Epithelial cell of proximal tubule (primary cell): ENCODE data around the genes AKR1A1, POMGNT1 and RAD54L.

- RAMPAGE, long total RNA = no peak
- RRBS = no CpG with 5 or more reads among the region's 4 CpGs
These were observed 22.2 kb downstream of the ARMH1 start for GRCh38 chr1:44696696-44697147.

- RAMPAGE, long total RNA = no peak
- RRBS = 93% methylated on average over 14 of the region's 29 CpGs
These were observed 823 bp downstream of the DYNLT4 start for GRCh38 chr1:44806329-44806726.

GRCh38 chr1:45205407-45206233, 785 bp downstream of the ZSWIM5 start:
- RAMPAGE, long total RNA = no peak
- RRBS = under 1% methylated on average over 22 of the region's 75 CpGs

GRCh38 chr1:45393815-45394423, 53.9 kb downstream of the TOE1 start:
- RAMPAGE, long total RNA = no peak
- RRBS = no CpG with 5 or more reads among the region's 5 CpGs

- RAMPAGE, long total RNA = no peak
- RRBS = no CpG with 5 or more reads among the region's 4 CpGs
These were observed 63.3 kb downstream of the TOE1 start for GRCh38 chr1:45403220-45403692.

DNA sequence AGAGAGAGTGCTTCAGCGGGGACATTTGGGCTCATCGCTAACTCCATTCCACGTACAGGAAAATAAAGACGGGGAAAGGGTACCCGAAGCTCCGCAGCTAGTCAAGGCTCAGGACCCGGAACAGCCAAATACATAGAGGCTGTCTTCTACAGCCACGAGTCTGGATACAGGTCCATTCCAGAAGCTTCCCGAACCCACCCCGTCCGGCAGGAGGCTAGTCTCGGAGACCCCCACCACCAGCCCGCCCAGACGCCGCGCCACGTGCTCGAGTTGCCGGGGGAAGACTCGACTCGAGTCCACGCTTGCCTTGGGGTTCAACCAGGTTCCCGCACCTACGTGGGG, 410 bp downstream of the PRDX1 start:
- RAMPAGE, long total RNA = no peak
- RRBS = under 1% methylated on average over 15 of the region's 24 CpGs

DNA sequence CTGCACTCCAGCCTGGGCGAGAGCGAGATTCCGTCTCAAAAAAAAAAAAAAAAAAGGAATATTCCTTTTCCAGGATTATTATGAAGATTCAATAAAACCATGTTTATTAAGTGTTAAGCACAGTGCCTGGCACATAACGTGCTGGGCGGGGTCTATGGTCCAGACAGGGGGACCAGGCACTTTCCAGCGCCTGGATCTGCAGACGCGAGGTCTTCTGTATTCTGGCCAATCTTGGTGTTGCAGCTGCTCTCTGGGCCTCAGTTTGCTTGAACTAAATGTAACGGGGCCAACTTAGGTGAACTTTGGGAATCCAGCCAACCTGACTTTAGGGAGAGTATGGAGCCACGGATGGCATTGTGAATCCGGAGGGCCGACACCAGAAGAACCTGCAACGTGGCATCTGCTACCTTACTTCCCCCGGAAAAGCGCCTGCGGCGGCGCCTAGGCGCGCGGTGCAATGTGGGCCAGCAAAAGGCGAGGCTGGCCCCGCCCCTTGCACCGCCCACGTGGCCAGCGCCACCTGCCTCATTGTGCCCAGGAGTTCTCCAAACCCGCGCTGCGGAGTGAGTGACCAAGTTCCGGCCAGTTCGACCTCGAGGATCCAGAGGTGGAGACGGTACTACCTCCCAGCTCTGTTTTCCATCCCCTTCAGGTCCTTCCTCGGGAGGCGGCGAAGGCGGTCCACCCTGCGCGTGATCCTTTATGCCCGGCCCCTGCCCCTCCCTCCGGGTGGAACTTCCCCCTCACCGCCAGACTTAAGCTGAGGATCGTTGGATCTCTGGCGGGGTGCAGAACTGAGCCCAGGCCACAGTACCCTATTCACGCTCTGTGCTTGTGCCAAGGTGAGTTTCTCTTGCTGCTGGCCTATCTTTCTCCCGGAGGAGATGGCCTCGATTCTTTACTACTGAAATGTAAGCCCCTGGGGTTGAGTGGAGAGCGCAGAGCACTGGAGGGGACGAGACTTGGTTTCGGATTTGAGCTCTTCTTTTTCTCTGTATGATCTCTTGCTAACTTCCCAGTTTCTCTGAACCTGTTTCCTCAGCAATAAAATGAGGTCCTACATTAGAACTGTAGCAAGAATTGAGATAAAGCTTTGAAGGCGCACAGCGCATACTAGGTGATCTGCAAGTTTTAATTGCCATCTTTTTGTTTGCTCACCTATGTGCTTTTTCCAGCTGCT, at the start of gene AKR1A1:
AKR1A1 (plus strand) TSS at position 513 of the 1,180 bp plus-strand sequence.
- RAMPAGE, long total RNA = start-site peak on the plus strand centred at position 502 of the sequence, 39 bp wide, 63 and 12 reads in 2 replicates; start-site peak on the plus strand centred at position 751 of the sequence, 25 bp wide, 26 and 70 reads in 2 replicates
- RRBS = 1% methylated on average over 4 of the region's 52 CpGs

DNA sequence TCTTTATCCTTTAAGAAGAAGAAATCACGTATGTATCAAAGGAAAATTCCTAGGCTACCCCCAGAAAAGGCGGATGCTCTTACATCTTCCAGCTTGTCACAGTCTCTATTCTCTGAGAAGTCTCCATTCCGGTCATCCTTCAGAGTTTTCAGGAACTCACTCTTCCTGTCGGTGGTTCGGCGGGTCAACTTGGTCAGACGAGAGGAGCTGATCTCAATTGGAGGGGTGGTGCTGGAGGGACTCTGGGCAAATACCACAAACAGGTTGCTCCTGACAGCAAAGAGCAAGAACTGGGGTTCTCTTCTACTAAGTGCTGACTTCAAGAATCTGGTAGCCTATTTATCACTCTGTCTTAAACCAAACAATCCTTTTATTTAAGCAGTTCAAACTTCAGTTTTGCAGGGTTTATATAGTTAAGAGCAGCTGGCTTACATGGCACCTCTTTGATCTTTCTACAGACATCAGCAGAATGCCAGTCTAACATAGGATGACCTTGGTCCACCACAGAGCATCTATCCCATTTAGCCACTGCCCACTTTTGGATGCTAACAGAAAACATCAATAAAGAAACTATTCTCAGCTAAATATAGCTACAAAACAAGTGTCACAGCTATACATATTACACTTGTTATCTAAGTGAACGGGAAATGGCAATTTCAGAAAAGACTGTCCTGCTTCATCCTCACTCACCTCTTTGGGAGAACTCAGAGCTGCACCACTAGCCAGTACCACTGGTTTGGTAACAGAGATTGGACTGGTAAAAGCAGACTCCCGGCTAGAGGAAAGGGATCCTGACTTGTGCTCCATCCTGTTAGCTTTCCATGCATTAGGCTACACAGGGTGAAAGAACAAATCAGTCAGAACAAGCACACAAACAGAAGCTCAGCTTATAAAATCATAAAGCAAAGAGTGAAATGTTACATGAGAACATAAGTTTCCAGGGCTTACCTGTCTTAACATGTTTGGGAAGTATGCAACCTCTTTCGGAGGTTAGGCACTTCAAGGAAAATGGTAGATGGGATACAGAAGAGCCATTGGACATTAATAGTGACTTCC, 9.9 kb upstream of the CCDC17 start:
- RAMPAGE, long total RNA = no peak
- RRBS = no CpG with 5 or more reads among the region's 10 CpGs

GRCh38 chr1:45643766-45644481, 20.1 kb upstream of the CCDC17 start:
- RAMPAGE, long total RNA = no peak
- RRBS = no CpG with 5 or more reads among the region's 2 CpGs

GRCh38 chr1:45647146-45647804, 23.4 kb upstream of the CCDC17 start:
- RAMPAGE, long total RNA = no peak
- RRBS = no CpG with 5 or more reads among the region's 11 CpGs

- RAMPAGE, long total RNA = start-site peak on the minus strand at chr1:45687061-45687122, 72 and 72 reads in 2 replicates
- RRBS = 1% methylated on average over 22 of the region's 55 CpGs
These were observed 822 bp upstream of the GPBP1L1 start for GRCh38 chr1:45686819-45687891.

DNA sequence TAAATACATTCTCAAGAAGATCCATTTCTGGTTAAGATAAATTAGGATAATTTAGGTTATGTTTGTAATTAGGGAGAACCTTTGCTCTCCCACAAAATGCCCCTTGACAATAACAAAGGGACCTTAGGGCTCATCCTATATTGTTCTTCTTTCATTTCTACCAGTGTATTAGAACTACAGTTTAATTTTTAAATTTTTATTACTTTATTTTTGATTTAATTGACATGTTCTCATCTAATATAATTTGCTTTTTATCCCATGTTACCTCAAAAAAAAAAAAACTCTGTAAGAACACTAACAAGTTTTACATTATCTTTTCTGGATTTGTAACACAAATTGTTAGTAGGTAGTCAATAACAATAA, 14.0 kb downstream of the TMEM69 start:
- RAMPAGE, long total RNA = no peak

GRCh38 chr1:45739993-45740212, 10.6 kb downstream of the IPP start:
- RAMPAGE, long total RNA = no peak
- RRBS = no CpG with 5 or more reads among the region's 2 CpGs

DNA sequence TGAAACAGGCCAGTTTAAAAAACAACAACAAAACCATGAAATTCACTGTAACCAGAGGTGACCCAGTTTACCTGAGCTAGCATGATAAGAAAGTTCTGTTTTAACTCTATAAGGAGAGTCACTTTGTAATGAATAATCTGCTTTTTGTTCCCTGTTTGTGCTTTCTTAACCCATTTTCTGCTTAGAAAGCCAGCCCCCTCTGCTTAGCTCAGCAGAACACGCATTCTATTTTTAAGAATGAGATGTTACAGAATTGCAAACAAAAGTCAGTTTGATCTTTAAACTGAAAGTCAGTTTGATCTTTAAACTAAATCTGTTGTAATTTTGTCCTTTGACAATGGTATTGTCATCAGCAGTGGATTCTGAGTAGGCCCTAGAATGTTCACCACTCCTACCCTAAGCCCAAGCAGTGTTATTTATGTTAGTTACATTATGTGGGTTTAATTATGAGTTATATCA, 68.0 kb downstream of the MAST2 start:
- RAMPAGE, long total RNA = no peak
- RRBS = no CpG with 5 or more reads among the region's 1 CpG

GRCh38 chr1:45972432-45973033, 159.9 kb downstream of the PIK3R3 start:
- RAMPAGE, long total RNA = no peak
- RRBS = no CpG with 5 or more reads among the region's 4 CpGs

DNA sequence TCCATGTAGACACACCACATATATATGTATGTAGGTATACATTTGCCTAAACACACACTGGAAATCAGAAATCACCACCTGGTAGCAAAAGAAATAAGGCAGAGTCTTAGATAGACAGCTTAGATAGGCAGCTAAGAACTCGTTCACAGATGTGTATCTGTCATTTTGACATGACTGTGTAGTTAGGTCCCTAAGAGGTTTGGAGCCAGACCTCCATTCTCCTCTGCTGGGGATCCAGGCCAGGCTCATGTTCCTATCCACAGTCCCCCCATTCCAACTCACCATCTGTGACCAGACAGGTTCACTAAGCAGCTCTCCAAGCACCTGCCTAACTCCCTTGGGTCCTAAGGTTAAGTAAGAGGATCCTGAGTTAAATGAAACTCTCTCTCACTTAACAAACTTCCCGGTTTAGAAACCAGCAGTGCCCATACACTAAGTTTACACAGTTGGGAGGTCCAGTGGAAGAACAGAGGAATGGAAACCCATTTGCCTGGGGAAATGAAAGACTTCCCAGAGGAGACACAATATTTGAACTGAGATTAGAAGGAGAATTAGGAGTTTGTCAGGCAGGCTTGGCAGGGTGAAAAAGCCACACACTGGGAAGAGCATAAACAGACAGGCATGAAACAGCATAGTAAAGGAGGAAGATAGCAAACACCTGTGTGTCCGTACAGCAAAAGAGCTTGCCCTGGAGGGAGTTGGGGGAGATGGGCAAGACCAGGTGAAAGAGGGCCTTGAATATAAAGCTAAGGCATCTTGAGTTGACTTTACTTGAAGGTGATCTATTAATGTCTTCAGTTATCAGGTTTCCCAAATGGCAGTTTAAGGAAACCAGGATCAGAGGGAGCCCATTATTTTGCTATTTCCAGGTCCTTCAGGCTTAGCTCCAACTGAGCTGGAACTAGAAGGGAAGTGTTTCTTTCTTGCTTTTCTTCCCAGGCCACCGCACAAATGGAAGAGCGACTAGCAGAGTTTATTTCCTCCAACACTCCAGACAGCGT, 122.3 kb downstream of the PIK3R3 start:
- RAMPAGE, long total RNA = no peak
- RRBS = no CpG with 5 or more reads among the region's 6 CpGs

GRCh38 chr1:46181105-46182236, 5.2 kb upstream of the P3R3URF start:
- RAMPAGE, long total RNA = no peak
- RRBS = no CpG with 5 or more reads among the region's 12 CpGs

DNA sequence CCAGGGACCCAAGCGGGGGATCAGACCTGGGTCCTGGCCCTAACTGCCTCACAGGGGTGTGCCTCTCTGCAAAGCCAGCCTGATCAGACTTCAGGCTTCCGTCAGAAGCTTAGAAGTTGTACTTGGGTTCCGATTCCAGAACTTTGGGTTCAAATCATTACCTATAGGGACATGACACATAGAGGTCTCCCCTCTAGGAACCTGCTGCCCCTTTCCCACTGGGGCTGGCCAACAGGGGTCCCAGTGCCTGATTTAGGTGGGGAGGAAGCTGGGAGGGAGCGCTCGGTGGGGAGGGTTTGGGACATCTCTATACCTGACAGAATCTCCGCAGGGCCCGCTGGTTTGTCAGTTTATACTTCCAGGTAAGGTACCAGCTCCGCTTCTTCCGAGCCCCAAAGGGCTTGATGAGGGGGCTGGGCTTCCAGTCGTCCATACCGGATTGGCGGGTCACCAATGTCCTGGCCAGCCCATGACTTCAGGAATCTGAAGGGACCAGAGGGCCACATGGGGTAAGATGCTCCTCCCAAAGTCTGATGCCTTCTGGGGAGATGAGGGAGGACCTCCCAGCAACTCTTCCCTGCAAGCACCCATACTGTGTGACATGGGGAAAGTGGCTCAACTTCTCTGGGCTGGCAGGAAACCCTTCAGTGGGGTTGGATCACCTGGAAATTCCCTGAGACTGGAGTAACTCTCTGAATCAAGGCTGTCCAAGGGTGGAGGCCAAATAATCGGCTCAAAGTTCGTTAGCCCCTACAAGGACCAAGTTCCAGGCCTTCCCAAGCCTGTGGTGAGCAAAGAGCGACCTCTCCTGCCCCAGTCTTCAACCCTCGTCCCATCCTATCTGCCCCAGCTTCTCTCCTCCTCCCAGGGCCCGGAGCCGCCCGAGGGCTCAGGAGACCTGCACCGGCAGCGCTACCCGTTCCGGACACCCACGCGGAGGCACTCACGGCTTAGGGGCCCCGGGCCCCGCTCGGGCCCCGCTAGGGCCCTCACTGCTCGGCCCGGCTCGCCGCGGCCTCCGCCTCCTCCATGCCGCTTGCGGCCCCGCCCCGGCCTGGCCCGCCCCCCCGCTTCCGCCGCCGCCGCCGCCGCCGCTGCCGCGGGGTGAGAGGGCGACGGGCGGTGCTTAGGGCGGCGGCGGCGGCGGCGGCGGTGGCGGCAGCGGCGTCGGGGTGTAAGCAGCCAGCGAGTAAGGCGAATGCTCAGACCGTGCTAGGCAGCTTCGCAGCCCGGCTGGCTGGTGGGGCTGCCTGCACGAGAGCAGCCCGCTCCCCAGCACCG, at the start of gene POMGNT1:
POMGNT1 (minus strand) TSS at position 1,046 of the 1,281 bp plus-strand sequence.
- RAMPAGE, long total RNA = no peak
- RRBS = 1% methylated on average over 14 of the region's 73 CpGs

DNA sequence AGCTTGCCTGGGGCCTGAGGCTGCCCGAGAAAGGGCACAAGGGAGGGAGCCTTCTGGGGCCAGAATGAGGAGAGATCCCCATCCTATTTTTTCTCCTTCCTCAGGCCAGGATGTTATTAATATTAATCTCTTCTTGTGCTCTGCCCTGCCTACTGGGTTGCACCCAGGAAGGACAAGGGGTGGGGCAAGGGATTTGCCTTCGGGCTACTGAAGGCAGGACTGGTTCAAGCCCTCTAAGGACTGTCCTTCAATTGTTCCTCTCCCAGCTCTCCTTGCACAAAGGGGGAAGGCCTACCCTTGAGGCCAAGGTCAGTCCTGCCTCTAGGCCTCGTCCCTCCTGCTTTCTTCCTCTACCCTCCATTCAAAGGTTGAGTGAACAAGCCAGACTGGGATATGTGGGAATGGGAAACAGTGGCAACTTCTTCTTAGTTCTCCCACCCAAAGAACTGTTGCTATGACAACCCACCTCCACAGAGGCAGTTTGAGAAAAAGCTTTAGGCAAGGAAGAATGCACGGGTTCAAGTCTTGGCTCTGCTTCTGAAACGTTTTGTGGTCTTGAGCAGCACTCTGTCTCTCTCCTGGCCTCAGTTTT, 2.6 kb downstream of the LURAP1 start:
- RAMPAGE, long total RNA = no peak
- RRBS = no CpG with 5 or more reads among the region's 5 CpGs

DNA sequence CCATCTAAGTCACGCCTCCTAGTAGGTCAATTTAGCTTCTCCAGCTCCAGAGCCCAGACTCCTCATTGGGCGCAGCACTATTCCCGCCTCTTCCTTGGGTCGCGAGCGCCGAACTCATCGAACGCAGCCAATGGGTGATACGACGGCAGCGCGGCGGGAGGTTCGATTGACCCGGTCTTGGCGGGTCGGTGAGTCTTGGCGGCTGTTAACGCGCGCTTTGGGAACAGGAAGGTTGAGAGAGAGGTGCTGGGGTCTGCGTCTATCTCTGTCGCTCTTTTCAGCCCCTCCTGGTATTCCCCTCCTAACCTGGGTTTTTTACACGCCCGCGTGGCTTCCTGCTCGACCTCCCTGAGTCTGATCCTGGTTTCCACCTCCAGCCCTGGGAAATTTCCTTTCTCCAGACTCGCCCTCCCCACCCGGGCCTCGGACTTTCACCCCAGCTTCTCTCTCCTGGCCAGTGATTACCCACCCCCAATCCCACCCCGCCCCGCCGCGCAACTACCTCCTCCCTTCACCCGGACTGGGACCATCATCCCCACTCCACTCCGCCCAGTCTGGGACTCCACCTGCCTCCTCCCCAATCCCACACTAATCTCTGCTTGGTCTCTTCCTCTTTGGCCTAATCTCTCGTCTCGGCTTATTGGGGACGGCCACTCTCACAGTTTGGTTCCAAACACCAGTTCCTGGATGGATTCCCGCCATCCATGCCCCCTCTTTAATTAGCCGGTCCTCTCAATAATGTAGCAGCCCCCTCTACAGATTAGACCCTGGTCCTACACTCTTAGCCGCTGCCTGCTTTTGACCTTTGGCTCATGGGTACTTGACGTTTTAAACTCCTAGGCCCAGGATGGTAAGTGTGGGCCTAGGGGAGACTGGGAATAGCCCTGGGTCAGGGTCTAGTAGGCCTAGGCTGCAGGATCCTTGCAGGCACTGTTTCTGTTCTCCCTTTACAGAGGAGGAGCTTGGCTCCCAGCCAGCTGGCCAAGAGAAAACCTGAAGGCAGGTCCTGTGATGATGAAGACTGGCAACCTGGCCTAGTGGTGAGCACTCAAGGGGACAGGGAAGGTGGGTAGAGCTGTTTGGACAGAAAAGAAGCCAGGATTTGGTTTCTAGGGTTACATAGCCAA, at the start of gene RAD54L:
RAD54L (plus strand) TSS at position 205 of the 1,127 bp plus-strand sequence.
- RAMPAGE, long total RNA = no peak
- RRBS = under 1% methylated on average over 7 of the region's 44 CpGs